Airway epithelial cell (primary cell): ENCODE results near the gene CACNA1E.

- RAMPAGE, long total RNA = no peak
Observed at GRCh38 chr1:180194036-180194431, 36.0 kb upstream of the LHX4 start.

DNA sequence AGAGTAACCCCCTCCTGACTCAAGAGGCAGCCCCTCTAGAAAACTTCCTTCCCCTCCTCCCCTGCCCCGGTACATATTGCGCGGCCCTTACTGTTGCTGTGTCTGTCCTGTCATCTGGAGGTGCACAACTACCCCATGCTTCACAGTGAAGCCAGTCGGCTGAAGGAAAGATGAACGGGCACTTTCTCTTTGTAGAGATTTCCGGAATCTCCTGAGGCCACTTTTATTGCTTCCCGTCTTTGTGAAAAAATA lies 900 bp upstream of the KIAA1614 start:
- RAMPAGE, long total RNA = no peak

DNA sequence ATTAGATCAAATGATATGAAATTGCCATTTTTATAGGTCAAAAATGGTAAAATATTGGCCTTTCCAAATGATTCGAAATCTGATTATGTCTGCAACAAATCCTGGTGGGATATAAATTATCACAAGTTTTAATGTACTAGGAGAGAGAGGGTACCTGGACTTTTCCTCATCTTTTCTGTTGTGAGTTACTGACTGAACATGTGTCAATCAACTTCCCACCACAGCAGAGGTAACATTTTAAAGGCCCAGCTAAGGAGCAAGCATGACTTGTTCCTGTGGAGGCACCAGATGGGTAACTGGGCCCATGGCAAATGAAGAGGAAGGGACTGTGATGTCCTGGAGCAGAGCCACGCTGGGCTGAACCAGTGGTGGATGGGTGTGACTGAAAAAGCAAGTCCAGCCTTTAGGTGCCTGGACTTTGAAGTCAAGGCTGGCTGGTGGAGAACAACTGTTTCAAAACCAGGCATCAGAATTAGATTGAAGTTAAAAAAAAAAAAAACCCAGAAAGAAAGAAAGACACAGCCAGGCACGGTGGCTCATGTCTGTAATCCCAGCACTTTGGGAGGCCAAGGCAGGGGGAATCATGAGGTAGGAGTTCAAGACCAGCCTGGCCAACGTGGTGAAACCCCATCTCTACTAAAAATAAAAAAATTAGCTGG lies 6.6 kb downstream of the MR1 start:
- RAMPAGE, long total RNA = no peak

DNA sequence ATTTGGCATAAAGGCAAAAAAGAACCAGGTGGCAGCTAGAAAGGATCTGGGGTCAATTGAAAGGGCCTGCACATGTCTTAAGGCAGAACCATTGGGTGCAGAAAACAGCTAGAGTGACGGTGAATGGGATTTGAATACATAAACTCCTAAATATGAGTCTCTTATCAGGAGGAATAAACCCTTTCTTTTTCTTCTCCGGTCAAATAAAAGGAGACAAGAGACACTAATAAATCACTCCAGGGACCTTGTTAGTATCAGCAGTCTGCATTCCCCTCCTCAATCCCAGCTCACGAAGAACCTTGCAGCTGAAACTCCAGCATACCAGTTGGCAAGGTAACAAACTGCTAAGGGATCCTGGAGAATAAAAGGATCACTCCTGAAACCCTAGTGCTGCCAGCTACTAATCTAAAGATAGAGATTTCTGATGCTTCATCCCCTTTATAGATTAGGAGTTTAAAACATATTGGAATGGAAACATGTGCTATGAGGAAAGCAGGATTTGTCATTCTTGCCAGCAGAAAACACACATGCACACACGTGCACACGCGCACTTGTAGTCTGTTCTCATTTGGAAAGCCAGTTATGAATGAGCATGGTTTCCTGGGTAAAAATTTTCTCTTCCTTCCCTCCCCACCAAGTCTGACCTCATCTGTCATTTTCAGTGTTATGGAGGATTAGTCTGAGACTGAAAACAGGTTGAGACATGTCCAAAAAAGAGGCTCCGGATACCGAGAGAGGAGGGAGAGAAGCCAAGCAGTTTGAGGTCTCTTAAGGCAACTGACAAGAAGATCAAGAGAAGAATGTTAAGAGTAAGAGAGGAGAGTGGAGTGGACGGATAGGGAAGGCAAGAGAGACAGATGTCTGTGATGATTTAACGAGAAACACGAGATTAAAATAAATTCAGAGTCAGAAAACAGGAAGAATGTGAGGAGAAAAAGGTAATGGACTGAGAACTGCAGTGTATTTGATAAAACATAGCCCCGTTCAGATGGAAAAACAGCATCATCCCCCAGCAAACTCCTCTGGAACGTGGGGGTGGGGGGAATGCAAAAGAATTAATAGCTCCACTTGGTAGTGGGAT lies 10.9 kb downstream of the IER5 start:
- RAMPAGE, long total RNA = no peak

DNA sequence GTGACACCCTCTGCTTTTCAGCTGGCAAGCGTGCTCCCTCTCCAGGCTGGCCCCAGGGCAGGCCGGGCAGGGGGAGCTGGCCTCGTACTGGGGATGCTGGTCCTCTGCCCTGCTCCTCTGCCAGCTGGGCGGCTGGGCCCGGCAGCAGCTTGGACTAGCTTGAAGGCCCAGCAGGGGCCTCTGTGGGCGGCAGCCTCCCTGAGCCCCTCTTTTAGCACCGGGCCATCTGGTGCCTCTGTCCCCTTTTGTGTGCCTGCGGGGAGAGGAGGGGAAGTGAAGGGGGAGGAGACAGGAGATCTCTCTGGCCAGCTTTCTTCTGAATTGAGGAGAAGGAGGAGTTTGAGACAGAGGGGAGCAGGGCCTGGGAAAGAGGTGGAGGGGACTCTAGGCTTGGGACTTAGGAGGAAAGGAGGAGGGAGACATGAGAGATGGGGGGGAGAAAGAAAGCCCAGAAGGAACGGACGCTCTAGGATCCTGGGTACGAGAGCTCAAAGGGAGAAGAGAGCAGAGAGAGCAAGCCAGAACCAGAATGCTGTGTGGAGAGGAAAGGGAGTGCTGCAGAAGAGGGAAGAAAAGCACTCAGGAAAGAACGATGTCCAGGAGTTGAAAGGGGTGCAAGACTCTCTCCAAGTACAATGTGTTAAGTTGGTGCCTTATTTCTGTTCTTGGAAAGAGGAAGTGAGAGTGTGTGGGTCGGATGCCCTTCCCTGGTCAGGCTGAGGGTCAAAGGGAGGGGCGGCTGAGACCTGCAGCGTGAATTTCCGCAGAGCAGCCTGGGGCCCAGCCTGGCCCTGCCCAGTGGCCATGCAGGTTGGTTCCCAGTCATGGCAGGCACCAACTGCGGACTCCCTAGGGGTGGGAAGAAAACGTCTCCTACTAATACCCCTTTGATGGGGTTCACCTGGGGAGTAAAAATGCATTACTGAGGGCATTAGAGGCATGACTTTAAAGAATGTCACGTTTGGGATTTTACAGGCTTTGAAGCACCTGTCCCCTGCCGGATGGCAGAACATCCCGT lies 40.4 kb downstream of the IER5 start:
- RAMPAGE, long total RNA = no peak

- RAMPAGE, long total RNA = no peak
Observed at GRCh38 chr1:181179940-181180904, 91.7 kb downstream of the IER5 start.

DNA sequence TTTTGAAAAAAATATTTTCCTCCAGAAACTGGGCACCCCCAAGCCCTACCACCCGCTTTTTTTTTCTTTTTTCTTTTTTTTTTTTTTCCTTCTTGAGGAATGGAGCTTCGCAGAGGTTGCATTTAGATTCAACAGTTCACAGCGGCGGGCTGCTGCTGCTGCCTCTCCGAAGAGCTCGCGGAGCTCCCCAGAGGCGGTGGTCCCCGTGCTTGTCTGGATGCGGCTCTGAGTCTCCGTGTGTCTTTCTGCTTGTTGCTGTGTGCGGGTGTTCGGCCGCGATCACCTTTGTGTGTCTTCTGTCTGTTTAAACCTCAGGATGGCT lies at the start of gene CACNA1E:
Gene CACNA1E, plus strand, starts transcription at position 89 of the 322 bp plus-strand sequence.
- RAMPAGE, long total RNA = no peak

- RAMPAGE, long total RNA = no peak
Observed at GRCh38 chr1:182002641-182002928, 58.9 kb downstream of the ZNF648 start.

DNA sequence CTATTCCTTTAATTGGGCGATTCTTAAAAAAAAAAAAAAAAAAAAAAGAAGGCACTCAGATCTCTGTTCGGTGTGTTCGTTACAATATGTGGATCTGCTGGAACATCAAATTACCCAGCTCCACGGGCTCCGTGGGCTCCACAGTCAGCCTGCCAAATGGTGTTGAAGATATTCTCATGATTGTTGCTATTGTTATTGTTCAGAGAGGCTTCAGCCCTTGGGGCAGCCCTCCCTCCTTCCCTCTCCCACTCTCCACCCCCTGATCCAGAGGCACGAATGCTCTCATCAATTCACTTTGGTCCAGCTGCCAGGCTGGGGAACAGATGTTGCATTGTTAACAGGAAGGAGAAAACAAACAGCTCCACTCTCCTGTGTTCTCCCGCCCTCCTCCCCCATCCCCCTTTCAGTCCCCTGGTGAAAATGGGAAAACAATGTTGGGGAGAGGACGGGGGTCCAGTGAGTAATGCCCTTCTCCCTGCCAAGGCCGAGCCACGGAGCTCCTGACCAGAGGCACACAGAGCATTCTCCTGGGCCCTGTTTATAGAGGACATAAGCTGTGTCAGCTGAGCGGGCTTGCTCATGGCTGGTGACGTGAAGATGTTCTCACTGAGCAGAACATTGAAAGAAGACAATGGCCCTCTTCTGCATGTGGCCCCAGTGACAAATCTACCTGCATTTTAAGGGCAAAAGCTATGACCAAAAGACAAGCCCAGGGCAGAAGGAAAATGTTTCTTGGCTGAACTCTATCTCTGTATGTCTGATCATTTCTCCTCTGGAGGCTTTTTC lies 111.8 kb downstream of the GLUL start:
- RAMPAGE, long total RNA = no peak

DNA sequence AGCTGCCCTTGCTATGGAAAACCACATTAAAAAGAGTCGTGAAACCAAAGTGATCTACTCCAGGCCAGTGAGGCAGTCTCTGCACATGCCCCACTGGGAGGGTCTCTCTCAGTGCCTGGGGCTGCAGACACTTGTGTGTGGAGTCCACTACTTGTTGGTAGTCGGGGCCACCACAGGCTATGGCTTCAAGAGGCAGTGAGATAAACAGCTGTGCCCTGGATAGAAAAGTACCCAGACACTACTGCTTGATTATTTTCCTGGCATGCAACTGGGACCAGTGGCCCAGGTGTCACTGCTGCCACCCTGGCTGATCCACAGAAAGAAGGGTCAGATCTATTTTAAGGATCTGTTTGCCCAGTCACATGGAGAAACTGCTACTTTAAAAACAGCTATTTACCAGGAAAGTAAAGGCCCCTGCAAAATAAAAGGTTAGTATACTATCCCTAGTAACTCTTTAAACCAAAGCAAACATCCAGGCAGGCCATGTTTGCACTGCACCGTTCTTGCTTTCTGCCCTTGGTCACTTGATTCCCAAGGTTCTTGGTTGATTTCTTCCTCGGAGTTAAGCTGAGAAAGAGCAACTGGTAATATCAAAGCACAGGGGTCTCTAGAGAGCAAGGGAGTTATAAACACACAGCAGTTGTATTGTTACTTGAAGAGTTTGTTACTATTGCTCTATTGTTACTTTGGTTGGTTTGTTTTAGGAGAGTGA lies 99.9 kb downstream of the GLUL start:
- RAMPAGE, long total RNA = no peak

DNA sequence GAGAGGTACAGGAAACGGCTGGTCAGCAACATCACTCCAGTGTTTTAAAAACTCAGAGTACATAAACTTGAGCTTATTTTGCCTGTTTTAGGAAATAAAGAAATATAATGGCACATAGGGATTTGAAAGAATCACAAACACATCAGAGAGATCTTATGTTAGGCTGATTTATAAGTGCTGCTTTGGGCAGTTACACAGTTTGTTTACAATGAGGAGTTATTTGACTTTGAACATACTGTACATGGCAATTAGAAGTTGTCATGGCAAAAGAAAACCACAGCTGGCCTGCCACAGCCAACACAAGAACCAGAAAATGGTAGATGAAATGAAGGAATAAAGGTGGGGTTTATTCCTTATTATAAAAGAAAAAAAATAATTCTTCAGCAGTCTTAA lies 8.9 kb downstream of the GLUL start:
- RAMPAGE, long total RNA = no peak

DNA sequence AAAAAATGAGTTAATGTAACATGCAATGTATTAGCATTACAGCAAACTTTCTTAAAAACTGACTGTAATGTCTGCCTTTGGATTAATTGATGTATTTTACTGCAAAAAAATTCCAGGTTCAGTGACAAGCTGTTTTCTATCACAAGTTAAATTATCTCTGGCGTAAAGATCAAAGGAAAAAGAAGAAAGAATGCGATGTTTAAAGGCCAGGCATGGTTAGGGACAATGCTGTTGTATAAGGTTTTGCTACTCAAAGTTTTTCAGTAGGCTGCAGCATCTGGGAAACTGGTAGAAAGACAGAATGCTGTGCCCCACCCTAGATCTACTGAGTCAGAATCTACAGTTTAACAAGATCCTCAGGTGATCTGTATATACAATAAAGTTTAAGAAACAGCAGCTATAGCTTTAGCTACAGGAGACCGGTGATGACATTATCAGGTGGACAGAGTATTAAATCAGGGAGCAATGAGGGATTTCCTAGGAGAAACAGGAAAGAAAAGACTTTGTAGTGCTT lies 35.9 kb downstream of the DHX9 start:
- RAMPAGE, long total RNA = no peak

DNA sequence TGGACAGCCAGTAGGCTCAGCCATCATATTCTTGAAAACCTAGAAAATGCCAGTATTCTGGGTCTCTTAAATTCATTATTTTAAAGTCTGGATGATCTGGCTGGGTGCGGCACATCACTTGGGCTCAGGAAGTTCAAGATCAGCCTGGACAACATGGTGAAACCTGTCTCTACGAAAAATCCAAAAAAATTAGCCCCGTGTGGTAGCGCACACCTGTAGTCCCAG lies 44.7 kb downstream of the DHX9 start:
- RAMPAGE, long total RNA = no peak

GRCh38 chr1:182886585-182887813 lies 47.9 kb downstream of the DHX9 start:
- RAMPAGE, long total RNA = no peak

- RAMPAGE, long total RNA = no peak
Observed at GRCh38 chr1:182952499-182953050, 391 bp downstream of the SHCBP1L start.

DNA sequence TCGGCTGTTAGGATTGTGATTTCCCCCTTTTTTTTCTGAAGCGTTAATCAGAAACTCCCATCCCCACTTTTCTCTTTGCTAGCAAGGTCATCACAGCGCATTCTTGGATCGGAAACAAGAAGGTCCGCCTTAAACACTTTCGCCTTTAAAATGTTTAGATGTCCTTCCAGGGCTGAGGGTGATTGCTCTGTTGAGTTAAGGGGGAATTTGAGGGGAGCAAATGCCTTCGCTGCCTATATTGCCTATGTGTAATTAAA lies 1.1 kb downstream of the LAMC1 start:
- RAMPAGE, long total RNA = no peak

DNA sequence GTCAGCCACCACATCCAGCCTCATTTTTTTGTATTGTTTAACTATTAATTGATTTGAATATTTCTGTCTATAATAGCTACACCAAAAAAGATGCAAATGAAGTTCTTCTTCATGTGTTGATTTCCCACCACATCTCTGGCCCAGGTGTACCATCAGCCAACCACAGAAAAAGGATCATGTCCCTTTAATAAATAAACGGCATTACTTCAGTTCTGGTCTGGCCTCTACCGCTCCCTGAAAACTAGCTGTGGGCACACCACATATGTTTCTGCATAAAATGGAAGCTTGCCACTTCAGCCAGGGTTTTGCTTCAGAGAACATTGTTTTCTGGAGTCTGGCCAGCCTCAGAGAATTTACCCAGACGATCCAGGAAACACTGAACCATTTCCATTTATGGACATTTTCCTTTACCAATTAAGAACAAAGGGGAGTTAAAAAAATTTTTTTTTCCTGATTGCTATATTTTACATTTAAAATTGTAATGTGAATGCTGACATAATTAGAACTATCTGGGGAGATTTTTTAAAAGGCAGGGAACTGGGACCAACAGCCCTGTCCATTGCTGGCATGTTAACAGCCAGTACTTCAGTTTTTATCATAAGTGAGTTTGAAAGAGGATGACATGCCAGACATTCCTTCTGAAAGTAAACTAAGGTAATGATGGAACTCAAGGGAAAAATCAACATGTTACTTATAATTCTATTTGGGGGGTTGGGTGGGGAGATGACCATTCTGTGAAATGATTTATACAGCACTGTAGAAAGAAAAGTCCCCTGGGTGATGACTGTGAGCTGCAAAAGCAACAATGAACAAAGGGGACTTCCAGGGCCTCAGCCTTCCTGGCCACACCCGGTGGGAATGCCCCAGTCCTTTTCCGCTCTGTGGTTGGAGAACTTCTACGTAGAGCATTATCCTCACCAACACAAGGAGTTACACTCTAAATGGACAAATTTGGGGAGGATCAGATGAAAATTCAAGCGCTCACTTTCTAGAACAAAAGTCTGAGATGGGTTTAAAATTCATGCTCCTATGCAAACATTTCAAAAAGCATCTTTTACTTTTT lies 5.6 kb upstream of the LAMC2 start:
- RAMPAGE, long total RNA = no peak

DNA sequence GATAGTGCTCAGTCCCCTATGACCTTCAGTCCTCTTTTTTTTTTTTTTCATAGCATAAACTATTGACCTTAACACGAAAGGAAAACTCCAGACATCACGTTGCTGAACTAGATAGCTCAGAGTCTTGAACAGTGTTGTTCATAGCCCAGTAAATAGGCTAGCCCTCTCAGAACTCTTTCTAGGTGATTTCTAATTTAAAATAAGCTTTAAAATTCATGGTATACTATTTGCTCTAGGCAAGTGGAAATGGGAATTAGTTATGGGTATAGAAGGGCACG lies 56.7 kb downstream of the LAMC2 start:
- RAMPAGE, long total RNA = no peak

DNA sequence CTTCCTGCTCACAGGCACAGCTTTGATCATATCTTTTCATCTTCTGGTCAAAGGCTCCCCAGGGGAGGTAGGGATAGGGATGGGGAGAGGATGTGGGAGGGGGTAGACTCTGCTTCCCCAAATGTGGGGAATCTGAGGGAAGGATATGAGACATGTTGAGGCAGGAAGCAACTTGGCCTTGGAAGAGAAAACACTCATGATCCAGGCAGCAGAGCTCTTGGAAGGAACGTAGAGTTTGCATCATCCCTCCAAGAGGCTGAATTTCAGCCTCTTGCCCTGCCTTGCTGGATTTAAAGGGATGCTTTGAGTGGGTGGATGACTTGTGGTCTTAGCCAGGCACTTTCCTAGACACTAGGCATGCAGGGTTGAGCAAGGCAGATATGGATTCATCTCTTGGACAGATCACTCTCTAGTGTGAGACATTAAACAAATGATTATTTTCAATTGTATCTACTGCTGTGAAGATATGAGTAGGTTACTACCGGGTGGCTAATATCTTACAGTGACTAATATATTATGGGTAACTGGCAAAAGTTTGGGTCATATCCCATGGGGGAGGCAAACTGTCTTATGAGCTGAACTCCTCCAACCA lies 82.0 kb downstream of the LAMC2 start:
- RAMPAGE, long total RNA = no peak

- RAMPAGE, long total RNA = no peak
Observed at GRCh38 chr1:183291686-183292326, 105.7 kb downstream of the LAMC2 start.